GM23338 (cell line): ENCODE data around the genes MTHFSD and KLHDC4.

DNA sequence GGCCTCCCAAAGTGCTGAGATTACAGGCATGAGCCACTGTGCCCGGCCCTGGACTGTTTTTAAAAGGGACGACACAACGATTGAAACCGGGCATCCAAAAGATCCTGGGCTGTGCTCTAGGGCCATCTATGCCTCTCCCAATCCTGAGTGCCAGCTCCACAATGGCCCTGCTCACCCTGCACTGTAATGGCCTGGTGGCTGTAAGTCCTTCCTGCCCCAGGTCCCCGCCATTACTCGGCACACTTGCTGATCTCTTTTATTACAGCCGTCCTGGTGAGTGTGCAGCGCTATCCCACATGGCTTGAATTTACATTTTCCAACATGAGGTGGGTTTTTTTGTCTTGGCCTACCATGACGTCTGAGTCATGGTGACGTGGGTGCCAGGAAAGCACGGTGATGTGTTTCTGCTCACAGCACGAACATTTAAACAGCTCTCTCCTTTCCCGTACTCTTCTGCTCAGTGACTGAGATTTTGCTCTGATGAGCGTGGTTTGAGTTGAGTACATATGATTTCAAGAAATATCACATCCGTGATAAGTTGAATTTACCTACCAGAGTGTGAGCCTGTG lies 55.2 kb upstream of the FOXF1 start:
- PRO-cap: no peak
- RAMPAGE, long total RNA: no peak

- PRO-cap: no peak
- RAMPAGE, long total RNA: no peak
Measured at GRCh38 chr16:86508962-86509356, 1.4 kb upstream of the FOXF1 start.

DNA sequence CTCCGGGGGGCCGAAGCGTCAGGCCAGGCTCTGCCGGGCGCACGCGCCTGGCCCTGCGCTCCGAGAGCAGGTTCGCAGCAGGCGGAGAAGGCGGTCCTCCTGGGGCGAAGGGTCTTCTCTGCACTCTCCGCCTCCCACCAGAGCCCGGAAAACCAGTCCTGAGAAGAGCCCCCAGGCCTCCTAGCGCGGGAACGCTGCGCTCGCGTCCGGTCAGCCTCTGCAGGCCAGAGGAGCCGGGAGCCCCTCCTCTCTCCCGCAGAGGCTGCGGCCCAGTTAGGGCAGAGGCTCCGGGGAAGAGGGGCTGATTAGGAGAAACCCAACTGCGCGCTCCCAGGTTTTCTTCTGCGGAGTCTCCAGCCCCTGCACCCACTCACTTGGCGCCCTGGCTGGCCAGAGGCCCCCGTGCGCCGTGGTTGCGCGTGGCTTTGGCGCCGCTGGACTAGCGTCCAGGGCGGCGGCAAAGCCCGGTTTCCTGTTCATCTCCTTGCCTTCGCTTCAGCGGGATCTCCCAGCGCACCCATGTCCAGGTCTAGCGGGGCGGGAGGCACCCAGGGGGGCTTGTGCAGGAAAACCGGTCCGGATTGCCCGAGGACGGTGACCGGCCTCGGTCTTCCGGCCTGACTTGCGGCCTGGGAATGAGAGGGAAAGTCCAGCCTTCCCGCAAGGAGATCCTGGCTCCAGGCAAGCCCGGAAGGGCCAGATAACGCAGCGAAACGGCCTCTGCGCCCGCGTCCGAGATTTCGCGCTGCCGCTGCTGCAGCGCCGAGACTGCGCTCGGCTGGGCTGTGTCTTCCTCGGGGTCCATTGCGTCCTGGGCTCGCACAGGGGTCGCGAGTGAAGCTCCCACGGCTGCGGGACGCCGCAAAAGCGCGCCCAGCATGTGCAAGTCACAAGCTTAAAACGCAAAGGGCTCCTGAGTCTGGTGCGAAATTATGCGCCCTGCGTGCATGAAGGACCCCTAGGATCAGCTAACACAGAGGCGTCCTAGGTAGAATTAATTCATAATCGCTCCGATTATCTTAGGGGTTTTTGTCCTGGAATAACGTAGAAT lies 5.5 kb downstream of the FOXF1 start:
- PRO-cap: no peak
- RAMPAGE, long total RNA: no peak

DNA sequence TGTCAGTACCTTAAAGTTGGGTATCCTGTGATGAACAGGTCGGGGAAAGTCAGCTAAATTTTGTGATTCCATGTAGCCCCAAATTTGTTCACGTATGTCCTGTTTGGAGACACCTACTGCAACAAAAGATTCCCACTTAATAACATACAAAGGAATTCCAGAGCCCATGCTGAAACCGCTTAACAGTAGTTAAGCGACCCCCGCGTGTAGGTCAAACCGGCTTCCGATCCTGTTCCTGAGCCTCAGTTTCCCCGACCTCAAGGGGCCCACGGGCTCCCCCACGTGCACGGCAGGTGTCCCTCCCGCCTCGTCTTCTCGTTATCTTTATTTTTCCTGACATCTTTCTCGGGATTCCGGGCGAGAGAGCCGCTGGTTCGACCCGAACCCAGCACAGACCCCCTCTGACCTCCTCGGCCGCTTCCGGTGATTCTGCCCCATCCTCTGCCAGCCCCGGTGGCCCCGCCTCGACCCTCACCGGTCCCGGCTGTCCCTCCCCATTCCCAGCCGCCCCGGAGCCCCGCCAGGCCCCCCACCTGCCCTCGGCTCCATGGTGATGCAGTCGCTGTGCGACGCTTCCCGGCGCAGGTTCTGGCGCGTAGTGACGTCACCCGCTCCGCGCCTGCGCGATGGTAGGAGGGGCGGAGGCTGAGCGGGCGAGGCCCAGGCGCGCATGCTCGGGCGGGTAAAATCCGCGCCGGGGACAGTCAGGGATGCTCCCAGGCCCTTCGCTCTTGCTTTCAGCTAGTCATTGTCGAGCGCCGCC lies at the start of gene MTHFSD:
Gene MTHFSD, minus strand, starts transcription at position 600 of the 763 bp plus-strand sequence.
- PRO-cap: bidirectional peak, plus-strand start at position 182 of the sequence, minus-strand start at position 141 of the sequence; bidirectional peak, plus-strand start at position 685 of the sequence, minus-strand start at position 413 of the sequence
- RAMPAGE, long total RNA: no peak

DNA sequence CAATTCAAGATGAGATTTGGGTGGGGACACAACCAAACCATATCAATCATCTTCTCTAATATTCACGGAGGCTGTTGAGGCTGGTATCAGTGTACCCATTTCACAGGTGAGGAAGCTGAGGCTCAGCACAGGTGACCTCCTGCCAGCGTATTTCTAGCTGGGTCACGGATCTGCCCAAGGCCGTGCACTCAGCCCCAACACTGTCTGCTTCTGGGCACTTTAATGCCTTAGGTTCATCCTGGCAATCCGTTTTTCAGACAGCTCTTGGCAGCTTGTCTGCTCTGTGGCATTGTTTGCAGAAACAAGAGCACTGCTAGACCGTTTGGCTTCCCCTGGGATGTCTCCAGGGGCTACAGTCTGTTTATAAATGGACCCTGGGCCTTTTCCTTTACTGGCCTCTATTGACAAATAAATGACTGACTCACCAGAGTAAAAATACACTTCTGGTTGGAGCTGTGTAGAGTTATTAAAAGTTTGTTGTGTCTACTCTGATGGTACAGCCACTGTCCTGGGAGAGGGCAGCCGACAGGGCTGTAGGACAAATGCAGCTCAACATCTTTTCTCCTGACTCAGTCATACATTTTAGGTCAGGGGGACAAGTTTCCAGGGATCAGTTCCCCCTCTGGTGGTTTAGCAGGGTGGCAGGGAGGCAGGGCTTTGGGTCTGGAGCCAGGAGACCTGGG lies 29.8 kb downstream of the FOXL1 start:
- PRO-cap: no peak
- RAMPAGE, long total RNA: no peak

DNA sequence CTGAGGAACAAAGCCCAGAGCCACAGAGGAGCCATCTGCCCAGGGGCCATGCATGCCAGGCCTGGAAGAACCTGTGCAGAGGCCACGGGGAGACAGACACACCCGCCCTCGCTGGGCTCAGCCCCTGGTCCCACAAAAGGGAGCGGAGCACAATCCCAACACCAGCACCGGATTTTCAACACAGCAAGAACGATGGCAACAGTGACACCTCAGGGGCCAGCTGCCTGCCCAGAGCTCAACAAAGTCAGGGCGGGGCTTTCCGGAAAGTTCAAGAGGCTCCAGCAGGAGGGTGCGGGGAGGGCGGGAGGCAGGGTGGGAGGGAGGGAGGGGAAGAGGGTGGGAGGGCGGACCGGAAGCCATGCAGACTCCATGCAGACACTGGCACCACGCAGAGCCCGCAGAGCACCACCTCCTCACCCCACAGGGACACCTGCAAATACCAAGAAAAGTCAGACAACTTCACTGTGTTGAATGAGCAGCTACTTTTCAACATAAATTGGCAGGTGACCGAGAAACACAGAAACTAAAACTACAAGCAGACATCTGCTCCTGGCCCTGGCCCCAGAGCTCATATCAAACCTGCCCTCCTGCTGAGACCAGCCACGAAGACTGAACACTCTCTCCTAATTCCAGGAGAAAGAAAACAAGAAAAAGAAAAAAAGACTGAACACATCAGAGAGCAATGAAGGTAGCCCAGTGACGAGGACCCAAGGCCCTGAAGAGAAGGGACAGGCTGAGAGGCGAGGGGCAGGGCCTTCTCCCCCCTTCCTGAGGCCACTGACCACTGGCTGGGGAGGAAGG lies 28.0 kb upstream of the C16orf95 start:
- PRO-cap: no peak
- RAMPAGE, long total RNA: no peak

- PRO-cap: no peak
- RAMPAGE, long total RNA: no peak
Measured at GRCh38 chr16:87359956-87360592, 23.5 kb downstream of the FBXO31 start.

DNA sequence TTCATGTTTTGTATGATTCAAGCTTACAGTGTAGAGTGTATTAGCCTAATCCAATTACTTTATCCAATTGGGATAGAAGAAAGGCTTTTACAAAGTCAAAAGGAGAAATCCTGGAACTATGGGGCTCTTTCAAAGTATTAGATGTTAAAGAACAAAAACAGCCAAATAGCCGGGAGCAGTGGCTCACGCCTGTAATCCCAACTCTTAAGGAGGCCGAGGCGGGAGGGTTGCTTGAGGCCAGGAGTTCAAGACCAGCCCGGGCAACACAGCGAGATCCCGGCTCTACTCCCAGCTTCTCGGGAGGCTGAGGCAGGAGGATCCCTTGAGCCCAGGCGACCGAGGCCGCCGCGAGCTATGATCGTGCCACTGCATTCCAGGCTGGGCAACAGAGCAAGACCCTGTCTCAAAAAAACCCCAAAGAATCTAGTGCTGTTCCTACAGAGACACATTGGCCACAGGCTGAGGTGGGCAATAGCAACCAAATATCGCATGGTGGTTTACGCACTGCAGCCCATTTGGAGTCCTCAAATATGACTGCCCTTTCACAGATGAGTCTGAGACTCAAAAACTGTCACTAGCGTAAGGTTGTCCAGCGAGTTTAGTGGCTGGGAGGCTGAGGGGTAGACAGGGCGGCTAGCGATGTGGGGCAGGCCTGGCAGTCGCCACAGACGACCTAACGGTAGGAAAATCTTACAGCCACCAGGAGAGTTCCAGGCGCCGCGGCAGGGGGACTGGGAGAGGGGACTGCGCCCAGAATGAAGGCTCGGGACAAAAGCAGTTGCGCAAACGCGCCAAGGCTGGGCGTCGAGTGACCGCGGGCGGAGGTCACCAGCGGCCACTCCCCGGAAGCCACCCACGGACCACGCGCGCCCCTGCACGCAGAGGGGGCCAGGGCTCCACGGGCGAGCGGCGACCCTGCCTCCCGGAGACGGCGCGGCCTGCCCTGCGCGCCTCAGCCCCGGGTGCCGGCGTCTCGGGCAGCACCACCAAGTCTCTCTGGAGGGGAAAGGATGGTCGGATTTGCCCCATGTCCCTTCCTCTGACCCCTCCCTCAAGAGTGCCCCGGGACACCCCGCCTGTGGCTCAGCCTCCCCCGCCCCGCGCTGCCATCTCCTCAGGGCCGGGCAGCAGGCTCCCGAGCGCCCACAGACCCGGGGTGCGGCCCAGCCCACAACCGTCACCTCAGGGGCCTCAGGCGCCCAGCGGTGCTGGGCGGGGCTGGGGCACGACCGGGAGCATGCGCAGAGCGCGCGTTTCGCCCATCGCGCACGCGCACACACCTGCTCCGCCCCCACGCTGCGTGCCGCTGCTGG lies 778 bp upstream of the MAP1LC3B start:
- PRO-cap: unidirectional peak, plus-strand start at position 440 of the sequence; bidirectional peak, plus-strand start at position 777 of the sequence, minus-strand start at position 745 of the sequence; unidirectional peak, minus-strand start at position 998 of the sequence; bidirectional peak, plus-strand start outside the sequence, minus-strand start at position 1,172 of the sequence
- RAMPAGE, long total RNA: no peak

GRCh38 chr16:87406666-87407434 lies 14.7 kb downstream of the MAP1LC3B start:
- PRO-cap: no peak
- RAMPAGE, long total RNA: no peak

DNA sequence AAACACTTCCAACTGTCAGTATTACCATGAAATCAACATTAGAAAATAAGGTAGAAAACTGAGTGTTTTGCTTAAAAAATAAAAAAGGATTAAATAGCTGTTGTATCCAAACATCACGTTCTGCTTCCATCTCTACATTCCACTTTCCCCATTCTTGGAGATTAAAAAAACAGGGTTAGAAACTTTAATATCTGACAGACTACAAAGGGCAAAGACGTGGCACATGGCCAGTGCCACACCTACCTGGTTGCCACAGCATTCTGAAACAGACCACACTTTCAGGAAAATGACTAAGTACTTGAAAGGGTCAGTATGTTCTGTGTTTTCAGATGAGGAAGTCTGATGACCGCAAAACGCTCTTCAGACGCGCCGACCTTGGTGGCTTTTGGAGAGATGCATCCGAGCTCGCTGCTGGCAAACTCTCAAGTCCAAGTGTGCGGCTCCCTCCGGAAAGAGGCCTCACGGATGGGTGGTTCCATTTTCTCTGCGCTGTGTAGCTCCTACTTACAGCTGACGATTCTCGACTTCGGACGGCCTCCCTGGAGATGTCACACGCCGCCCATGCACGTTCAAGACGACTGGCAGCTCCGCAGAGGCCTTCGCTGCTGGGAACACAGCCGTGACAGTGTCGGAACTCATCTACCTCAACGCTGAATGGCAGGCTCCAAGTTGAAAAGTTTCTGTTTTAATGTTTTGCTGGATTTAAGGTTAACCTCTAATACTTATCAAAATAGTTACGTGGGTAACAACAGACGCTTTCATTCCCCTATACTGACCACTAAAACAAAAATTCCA lies 15.5 kb downstream of the MAP1LC3B start:
- PRO-cap: no peak
- RAMPAGE, long total RNA: no peak

GRCh38 chr16:87469069-87469656 lies 23.7 kb downstream of the ZCCHC14 start:
- PRO-cap: no peak
- RAMPAGE, long total RNA: no peak

DNA sequence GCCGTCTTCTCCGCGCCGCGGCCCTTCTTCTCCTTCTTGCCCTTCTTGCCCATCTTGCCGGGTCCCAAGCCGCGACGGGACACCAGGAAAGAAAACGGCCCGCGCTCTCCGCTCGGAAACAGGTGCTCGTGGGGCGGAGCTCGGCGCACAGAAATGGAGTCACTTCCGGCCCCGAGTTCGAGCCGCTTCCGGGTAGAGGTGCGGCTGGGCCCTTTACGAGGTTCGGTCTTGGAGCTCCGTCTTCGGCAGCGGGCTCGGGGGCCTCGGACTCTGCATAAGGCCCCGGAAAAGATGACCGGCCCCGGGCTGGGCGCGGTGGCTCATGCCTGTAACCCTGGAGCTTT lies at the start of gene KLHDC4:
Gene KLHDC4, minus strand, starts transcription at position 149 of the 344 bp plus-strand sequence.
- PRO-cap: bidirectional peak, plus-strand start at position 216 of the sequence, minus-strand start at position 130 of the sequence
- RAMPAGE, long total RNA: start-site peak on the minus strand centred at position 121 of the sequence, 43 bp wide, 346 and 360 reads in 2 replicates

- PRO-cap: bidirectional peak, plus-strand start at chr16:87766432, minus-strand start at chr16:87766438
- RAMPAGE, long total RNA: no peak
Measured at GRCh38 chr16:87766182-87766850, 530 bp upstream of the KLHDC4 start.

- PRO-cap: no peak
- RAMPAGE, long total RNA: no peak
Measured at GRCh38 chr16:87790476-87791175, 24.8 kb upstream of the KLHDC4 start.

DNA sequence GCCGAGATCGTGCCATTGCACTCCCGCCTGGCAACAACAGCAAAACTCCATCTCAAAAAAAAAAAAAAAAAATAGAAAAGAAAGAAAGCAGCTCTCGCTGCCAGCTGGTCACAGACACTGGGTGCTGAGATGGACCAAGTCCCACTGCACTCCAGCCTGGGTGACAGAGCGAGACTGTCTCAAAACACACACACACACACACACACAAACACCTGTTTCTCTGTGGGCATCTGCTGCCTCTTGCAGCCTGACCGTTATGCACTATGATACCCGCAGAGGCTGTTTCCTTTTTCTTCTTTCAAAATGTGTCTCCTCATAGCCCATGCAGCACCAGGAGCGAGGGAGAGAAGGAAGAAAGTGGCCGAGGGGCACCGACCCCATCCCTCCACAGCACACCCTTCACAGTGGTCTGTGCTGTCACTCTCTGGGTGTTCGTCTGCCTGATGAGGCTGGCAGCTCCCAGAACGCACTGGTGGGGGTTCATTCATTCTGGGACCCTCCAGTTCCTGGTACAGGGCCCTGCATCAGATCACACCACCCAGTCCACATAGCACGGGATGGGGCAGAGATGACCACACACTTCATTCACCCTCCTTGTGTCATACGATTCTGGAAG lies 37.0 kb upstream of the KLHDC4 start:
- PRO-cap: no peak
- RAMPAGE, long total RNA: no peak

DNA sequence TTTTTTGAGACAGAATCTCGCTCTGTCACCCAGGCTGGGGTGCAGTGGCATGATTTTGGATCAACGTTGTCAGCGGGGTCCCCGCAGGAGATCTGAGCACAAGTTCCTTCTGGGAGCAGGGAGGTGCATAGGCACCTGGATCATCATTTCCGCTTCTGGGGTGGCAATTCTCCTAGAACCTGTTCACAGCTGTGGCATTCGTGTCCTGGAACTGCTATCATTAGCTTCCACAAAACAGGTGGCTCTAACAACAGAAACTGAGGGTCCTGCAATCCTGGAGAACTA lies 43.3 kb upstream of the KLHDC4 start:
- PRO-cap: no peak
- RAMPAGE, long total RNA: no peak

DNA sequence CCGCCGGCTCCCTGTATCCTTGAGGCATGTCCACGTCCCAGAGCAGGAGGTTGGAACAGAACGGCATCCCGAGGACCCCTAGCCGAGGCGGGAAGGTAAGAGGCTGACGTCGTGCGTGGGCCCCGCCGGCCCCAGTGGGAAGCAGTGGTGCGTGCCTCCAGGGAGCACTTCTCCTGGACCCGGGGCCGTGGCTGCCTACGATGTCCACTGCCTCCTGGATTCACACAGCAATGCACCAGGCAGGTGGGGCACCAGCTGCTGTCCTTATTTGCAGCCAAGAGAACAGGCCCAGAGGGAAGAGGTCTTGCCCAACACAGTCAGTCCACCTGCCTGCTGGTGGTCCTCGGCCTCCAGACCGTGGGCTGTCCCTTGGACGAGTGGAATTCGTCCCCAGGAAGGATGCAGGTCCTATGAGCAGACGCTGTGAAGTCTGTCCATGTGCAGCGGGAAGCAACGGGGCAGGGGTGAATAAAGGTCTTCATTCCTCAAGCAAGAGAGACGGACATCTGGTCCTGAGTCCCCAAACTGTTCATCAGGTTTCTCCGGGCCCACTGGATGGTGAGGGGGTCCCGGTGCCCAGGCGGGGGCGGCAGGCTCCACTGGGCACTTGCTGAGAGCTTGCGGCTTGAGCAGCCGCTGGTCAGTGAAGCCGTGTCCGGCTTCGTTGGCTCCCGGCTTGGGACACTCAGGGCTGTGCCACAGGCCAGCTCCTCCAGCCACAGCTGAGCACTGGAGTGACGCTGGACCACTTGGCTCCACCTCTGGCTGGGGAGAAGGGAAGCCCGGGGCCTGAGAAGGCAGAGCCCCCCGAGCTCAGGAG lies 38.3 kb downstream of the SLC7A5 start:
- PRO-cap: no peak
- RAMPAGE, long total RNA: no peak

- PRO-cap: no peak
- RAMPAGE, long total RNA: no peak
Measured at GRCh38 chr16:87850512-87851242, 18.6 kb downstream of the SLC7A5 start.

GRCh38 chr16:87858534-87858857 lies 10.8 kb downstream of the SLC7A5 start:
- PRO-cap: no peak
- RAMPAGE, long total RNA: no peak

GRCh38 chr16:87966176-87966452 lies 14.9 kb downstream of the BANP start:
- PRO-cap: no peak
- RAMPAGE, long total RNA: no peak